SK-MEL-5 (cell line): ENCODE results near the gene WDR74.

DNA sequence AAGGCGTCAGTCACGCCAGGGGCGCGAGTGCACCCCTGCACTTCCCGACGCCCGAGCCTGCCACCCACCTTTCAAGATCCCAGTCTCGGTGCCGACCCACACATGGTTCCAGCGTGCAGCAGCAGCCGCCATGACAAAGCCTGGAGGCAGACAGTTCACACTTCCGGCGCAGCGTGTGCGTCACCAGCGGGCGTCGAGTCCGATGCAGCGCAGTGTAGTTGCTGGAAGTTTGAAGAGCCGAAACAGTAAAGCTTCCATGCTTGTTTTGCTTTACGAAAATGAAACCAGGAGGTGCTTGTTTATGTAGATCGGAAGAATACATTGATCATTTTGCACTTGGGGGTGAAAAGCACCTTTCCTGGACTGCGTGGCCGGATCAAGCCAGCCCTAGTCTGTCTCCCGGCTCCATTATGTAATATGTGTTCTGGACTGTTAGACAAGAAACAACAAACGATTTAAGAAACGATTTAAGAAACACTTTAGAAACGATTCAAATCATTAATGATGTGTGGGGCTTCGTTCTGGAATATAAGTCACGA lies at the start of gene WDR74:
Gene WDR74 (minus strand): TSS at position 152 of the 539 bp plus-strand sequence.
RAMPAGE:
- cytosol, long total RNA = start-site peak on the minus strand centred at position 138 of the sequence, 30 bp wide, 347 and 442 reads in 2 replicates
- long total RNA = start-site peak on the minus strand centred at position 142 of the sequence, 21 bp wide, 429 and 176 reads in 2 replicates
- nucleus, long total RNA = no peak

RAMPAGE:
- cytosol, long total RNA = no peak
- long total RNA = no peak
- nucleus, long total RNA = no peak
Measured at GRCh38 chr11:62857511-62858029, 18.2 kb upstream of the WDR74 start.

GRCh38 chr11:62927729-62928523 lies 6.8 kb upstream of the CHRM1 start:
RAMPAGE:
- cytosol, long total RNA = no peak
- long total RNA = no peak
- nucleus, long total RNA = no peak

GRCh38 chr11:63306048-63306542 lies 16.4 kb downstream of the SLC22A10 start:
RAMPAGE:
- cytosol, long total RNA = no peak
- long total RNA = no peak
- nucleus, long total RNA = no peak

GRCh38 chr11:63478969-63479251 lies 12.1 kb downstream of the PLAAT5 start:
RAMPAGE:
- cytosol, long total RNA = no peak
- long total RNA = no peak
- nucleus, long total RNA = no peak

DNA sequence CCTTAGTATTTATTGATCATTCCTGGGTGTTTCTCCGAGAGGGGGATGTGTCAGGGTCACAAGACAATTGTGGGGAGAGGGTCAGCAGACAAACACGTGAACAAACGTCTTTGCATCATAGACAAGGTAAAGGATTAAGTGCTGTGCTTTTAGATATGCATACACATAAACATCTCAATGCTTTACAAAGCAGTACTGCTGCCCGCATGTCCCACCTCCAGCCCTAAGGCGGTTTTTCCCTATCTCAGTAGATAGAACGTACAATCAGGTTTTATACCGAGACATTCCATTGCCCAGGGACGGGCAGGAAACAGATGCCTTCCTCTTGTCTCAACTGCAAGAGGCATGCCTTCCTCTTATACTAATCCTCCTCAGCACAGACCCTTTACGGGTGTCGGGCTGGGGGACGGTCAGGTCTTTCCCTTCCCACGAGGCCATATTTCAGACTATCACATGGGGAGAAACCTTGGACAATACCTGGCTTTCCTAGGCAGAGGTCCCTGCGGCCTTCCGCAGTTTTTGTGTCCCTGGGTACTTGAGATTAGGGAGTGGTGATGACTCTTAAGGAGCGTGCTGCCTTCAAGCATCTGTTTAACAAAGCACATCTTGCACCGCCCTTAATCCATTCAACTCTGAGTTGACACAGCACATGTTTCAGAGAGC lies 8.3 kb upstream of the PLAAT4 start:
RAMPAGE:
- cytosol, long total RNA = no peak
- long total RNA = no peak
- nucleus, long total RNA = no peak

DNA sequence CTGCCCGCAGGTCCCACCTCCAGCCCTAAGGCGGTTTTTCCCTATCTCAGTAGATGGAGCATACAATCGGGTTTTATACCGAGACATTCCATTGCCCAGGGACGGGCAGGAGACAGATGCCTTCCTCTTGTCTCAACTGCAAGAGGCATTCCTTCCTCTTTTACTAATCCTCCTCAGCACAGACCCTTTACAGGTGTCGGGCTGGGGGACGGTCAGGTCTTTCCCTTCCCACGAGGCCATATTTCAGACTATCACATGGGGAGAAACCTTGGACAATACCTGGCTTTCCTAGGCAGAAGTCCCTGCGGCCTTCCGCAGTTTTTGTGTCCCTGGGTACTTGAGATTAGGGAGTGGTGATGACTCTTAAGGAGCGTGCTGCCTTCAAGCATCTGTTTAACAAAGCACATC lies 5.9 kb upstream of the PLAAT4 start:
RAMPAGE:
- cytosol, long total RNA = no peak
- long total RNA = no peak
- nucleus, long total RNA = no peak

DNA sequence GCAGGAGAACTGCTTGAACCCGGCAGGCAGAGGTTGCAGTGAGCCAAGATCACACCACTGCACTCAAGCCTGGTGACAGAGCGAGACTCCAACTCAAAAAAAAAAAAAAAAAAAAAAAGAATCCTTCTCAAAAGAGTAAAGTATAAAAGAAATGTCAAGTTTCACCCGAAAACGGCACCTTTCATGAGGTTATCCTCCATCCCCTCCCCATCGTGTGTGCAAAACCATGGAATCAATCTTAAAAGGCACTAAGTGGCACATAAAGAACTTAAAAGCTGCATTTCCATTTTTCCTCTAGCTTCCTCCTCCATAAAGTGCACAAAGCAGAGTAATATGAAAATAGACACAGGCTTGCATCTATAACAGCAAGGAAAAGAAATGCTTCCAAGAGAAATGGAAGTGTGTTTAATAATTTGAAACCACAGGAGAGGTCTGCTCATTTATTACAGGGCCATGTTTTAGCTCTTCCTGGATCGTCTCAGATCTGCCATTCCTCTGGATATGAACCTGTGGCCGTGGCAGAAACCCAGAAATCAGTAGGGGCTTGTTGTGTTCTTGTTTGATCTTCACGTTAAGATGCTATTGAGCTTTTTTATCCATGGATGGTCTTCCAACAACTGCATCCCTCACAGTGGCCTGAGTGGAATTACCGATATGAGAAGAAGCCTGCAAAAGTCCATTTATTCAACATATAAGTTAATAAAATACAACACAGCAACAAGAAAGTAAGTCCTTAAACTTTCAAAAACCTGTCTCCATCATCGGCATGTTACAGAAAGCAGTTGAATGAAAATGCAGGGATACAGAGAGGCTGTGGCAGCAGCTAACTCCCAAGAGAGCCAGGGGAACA lies 14.7 kb upstream of the PLAAT3 start:
RAMPAGE:
- cytosol, long total RNA = no peak
- long total RNA = no peak
- nucleus, long total RNA = no peak

DNA sequence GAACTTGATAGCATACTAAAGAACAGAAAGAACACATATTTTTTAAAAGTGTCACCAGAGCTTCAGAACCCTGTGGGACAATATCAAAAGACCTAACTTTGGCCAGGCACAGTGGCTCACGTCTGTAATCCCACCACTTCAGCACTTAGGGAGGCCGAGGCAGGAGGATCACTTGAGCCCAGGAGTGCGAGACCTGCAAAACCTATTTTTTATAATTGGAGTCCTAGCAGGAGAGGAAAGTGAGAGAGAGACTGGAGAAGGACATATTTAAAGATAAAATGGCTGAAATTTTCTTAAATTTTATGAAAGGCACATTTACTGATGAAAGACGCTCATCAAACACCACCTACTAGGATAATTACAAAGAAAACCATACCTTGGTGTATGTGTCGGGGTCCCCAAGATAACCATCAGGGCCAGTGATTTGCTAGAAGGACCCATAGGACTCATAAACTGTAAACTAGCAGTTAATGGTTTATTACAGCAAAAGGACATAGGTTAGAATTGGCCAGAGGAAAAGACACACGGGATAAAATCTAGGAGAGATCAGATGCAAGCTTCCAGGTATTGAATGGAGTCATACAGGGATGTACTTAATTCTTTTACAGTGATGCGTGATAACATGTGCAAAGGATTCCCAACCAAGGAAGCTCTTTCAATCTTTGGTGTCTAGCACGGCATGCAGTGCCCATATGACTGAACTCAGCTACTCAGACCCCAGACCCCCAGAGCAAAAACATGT lies 40.8 kb downstream of the ZFTA start:
RAMPAGE:
- cytosol, long total RNA = no peak
- long total RNA = no peak
- nucleus, long total RNA = no peak

RAMPAGE:
- cytosol, long total RNA = no peak
- long total RNA = no peak
- nucleus, long total RNA = no peak
Measured at GRCh38 chr11:63763358-63763889, 5.2 kb downstream of the ZFTA start.

DNA sequence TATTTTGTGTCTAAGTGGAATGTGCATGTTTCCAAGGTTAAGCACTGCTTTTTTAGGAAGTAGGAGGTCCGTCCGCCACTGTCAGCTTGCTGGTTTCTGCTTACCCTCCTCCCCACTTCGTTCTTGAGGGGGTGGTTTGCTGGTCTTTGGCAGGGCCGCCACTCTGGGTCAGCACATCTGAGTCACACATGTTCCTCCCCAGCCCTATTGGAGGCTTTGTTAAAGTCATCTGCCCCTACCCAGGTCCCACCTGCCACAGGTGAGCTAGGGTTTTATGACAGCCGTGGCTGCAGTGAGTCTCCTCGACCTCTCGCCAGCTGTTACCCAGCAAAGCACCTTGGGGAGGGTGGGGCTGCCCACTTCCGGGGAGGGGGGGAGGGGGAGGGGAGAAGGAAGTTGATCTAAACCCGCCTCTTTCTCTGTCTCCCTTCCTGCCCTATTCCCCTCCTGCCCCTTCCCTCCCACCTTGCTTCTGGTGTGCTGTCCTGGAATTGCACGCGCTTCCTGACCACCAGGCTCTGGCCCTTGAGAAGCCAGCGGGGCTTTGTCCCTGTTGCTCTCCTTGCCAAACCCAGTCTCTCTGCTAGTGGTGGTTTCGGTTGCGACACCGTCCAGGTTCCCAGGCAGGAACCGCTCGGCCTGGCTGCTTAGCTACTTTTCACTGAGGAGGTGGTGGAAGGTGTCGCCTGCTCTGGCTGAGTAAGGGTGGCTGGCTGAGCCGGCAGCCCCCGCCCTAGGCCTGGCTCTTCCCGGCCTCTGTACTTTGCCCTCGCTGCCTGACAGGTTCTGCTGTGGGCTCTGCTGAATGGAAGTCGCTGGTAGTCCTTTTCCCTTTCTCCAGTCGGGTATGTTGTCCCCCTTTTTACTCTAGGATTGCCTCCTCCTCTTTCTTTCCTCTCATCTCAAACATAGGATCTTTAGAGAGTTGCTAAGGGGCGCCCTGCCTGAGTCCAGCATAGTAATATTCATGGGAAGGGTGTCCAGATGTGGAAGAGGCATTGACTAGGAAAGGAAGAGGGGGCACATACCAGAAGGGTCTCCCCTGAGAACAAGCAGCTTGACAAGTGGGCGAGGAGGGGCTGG lies 28.5 kb downstream of the RCOR2 start:
RAMPAGE:
- cytosol, long total RNA = no peak
- long total RNA = no peak
- nucleus, long total RNA = no peak

DNA sequence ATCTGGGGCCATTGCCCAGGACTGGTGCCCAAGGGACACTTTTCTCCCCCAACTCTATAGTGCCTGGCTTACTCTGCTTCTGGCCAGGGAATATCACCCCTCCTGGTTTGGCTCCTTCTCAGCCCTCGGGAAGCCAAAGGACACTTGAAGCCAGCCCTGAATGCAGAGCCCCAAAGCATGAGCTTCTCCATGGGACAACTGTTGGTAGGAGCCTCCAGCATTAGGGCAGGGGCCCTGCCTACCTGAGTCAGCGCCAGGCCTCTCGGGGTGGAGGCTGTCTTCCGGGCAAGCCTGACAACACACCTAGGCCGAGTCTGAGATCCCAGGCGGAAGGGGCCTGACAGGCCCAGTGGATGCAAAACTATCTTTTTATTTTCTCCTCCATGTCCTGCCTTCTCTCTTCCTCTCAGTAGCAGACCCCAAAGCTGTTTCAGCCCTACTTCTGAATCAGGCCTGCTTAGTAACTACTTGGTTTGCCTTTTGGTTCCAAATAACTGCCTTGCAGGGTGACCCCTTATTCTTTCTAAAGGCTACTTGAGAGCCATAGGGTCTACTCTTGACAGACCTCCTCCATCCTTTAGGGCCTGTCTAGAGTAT lies 27.6 kb downstream of the RCOR2 start:
RAMPAGE:
- cytosol, long total RNA = no peak
- long total RNA = no peak
- nucleus, long total RNA = no peak

DNA sequence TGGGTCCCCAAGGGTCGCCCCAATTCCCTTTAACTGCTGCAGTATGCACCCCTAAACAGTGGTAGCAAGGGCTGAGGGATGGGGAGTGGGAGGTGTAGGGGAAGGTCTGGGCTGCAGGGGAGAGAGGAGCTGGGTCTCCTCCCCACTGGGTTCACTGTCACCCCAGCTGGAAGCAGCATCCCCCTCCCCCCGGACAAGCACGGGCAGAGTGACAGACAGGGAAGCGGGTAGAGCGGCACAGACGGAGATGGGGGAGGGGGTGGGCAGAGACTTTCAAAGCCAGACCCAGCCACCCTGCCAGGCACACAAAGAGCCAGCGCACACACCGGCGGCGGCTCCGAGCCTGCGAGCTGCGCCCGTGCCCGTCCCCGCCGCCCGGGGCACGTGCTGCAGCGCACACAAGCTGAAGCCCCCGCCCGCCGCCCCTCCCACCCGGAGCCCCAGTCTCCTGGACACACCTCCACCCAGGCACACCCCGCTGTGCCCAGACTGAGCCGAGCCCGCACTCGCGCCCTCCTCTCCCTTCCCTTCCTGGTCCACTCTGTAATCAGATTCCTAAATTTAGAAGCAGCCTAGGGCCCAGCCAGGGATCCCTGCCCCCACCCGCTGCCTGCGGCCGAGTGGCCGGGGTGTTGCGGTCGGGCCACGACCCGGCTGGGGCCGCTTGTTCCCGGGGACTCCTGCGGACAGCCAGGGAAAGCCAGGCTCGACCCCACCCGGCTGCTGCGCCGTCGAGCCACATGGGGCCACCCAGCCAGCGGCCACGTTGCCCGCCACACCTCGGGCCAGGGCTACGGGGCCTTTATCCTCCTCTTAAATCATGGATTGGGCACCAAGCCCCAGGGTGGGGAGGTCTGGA lies 966 bp upstream of the RCOR2 start:
RAMPAGE:
- cytosol, long total RNA = no peak
- long total RNA = no peak
- nucleus, long total RNA = no peak

DNA sequence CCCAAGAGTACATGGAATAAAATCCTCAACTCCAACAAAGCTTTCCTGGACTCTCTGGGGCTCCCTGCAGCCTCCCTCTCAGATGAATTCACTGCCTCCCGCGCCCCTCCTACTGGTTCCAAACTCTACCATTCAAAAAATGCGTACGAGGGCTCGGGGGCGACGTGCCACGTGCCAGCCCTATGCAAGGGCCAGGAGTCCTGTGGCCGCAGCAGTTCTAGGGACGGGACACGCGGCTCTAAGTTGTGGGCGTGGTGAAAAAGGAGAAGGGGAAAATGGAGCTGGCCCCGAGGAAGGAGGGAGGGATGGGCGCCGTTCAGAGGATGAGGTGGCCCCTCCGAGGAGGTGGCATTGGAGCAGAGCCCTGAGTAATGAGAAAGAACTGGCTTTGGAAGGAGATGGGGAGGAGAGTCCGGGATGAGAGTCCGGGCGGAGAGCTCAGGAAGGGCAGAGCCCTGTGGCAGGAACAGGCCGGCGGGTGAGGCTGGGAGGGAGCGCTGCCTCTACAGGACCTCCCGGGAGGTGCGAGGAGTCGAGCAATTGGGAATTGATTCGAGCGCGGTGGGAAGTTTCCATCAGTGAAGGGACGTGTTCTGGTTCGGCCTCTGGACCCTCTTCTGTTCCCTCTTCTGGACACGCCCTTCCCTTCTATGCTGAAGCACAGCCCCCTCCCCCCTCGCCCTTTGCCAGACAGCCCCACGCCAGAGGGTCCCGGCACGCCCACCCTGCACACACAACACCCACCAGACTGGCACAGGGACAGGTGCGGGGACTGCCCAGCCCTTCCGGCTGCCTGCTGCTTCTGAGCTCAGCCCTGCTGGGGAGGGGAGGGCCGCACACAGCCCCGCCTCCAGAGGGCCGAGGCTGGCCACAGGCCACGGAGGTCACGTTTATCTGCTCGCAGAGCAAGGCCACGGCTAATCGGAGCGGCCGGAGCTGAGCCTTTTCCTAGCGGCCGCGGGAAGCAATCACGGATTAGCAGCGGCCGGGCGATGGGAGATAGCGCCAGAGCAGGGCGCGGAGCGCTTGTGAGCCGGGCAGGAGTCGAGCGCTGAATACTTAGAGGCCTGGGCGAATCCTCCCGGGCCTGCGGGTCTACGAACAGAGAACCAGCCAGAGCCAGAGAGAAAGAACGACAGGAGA lies 21.2 kb downstream of the OTUB1 start:
RAMPAGE:
- cytosol, long total RNA = no peak
- long total RNA = no peak
- nucleus, long total RNA = no peak

DNA sequence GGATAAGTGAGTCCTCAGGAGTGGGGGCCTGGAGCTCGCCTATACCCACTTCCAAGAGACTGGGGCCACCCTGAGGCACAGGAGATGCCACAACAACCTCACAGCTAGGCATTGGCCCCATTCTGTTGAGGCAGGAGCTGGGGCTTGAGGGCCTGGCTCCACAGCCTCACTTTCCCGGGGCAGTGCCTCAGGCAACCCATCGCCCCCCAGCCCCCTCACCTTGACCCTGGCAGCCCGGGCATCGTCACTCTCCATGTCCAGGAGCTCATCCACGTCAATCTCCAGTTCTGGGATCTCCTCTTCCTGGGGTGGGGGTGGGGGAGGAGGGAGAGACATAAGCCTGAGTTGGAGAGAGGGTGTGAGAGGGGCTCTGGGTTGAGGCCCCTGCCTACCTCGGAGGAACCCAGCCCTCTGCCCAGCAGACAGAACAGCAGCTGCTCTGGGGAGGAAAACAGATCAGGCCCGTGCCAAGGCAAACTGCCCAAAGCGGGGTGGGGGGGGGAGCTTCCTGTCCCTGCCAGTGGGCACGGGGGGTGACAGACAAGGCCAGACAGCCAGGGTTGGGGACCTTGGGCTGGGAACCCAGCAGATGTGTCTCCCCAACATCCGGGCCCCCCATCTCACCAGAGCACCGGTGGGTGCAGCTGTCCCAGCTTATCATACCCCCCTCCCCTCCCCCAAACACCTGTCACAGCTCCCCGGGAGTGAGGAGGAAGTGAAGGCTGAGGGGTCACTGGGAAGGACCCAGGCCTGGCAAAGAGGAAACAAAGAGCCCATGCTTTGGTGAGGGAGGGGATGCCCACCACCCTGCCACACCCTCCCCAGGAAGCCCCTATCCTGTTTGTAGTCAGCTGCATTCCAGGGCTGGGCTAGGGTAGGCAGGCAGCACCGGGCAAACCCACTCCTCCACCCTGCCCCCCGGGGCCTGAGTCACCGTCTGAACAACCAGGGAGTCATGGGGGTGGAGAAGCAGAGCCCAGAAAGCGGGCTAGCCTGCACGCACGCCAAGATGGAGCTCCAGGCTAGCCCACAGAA lies 1.4 kb downstream of the PPP1R14B start:
RAMPAGE:
- cytosol, long total RNA = no peak
- long total RNA = no peak
- nucleus, long total RNA = no peak

DNA sequence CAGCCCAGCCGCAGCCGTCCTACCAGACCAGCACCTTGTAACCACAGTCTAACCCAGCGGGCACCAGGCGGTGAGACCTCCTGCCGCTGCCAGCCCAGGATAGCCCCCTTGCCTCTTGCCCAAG lies 861 bp downstream of the PPP1R14B start:
RAMPAGE:
- cytosol, long total RNA = no peak
- long total RNA = no peak
- nucleus, long total RNA = no peak

DNA sequence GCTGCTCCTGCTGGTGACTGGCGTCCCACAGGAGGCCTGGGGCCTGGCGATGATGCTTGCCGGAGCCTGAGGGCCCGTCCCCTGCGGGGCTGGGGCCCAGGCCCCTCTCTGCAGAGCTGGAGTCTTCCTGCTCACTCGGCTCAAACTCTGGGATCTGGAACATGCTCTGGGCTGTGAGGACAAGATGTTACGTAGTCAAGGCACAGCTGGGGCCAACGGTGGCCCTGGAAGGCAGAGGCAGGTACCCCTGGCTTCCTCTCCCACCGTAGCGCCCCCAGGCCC lies 318 bp downstream of the BAD start:
RAMPAGE:
- cytosol, long total RNA = no peak
- long total RNA = no peak
- nucleus, long total RNA = no peak

DNA sequence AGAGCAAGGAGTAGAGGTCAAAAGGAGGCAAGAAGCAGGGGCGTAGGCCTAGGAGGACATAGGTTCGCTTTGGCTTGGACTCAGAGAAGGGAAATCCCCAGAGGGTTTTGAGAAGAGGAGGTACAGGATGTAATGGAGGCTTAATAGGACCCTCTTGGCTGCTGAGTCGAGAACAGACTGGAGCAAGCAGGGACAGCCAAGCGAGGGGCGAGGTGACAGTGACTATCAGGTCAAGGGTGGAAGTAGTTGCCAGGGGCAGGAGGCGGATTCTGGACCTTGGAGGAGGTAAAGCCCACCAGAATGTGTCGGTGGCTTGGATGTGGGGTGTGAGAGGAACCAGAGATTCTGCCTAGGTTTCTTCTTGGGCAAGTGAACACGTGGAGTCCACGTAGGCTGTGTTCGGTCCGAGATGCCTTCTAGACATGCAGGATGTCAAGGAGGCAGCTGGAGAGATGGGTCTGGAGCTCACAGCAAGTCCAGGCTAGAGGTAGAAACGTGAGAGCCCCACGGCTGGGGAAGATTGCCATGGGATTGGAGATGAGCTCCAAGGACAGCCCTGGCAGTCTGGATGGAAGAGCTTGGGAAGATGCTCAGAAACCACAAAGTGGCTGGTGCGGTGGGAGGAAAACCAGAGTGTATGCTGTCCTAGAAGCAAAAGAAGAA lies 4.3 kb downstream of the TRMT112 start:
RAMPAGE:
- cytosol, long total RNA = no peak
- long total RNA = no peak
- nucleus, long total RNA = no peak

RAMPAGE:
- cytosol, long total RNA = no peak
- long total RNA = no peak
- nucleus, long total RNA = no peak
Measured at GRCh38 chr11:64314892-64315507, 2.4 kb downstream of the TRMT112 start.

GRCh38 chr11:64321330-64322127 lies 3.6 kb downstream of the PRDX5 start:
RAMPAGE:
- cytosol, long total RNA = no peak
- long total RNA = no peak
- nucleus, long total RNA = no peak